Pericardium (tissue), 1 donor: ENCODE measurements around a stretch of chr17.

DNA sequence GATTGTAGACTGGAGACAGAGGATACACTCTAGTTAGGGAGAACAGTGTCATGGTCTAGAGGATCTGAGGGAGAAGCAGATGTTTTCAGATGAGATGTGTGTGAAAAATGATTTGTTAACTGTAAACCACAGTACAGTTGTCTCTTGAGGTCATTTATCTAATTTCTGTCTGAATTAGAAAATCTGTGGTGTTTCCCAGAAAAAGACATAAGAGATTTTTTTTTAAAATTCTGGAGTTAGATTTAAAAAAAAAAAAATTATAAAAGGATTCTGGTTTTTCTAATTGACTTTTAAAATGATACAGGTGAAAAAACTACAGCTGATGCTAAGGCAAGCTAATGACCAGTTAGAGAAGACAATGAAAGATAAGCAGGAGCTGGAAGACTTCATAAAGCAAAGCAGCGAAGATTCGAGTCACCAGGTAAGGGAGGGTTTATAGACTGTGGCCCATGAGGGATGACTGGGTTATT lies 54.6 kb downstream of the NUP88 start:
- RRBS = no CpG with 5 or more reads among the region's 2 CpGs

- RRBS = no CpG with 5 or more reads among the region's 11 CpGs
These were observed 160.4 kb upstream of the WSCD1 start for GRCh38 chr17:5909708-5910154.

DNA sequence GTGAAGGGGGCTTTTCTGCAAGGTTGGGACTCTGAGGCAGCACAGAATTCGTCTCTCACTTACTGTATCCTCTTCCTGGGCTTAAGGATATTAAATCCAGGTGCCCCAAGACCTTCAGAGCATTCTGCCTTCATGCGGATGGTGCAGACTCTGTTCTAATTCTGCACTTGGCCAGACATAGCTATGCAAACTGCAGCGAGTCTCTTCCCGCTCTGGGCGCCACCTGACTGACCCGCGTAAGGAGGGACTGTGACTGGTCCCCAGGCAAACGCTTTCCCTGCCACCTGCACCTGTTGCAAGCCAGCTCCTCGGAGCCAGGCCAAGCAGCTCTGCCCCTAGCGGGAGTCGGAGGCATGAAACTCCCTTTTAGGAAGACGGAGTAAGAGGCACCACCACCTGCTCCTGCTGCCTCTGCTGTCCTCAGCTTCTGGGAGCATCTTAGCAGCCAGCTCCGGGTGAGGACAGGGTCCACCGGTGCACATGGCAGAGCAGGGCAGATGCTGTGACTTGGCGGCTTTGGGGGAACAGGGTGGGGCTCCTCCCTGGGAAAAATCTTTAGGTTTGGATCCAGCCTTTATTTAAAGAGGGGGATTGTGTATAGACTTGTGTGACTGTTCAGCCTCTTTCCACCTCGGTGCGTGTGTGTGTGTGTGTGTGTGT lies 1.3 kb upstream of the WSCD1 start:
- RRBS = no CpG with 5 or more reads among the region's 17 CpGs

GRCh38 chr17:6120395-6120856 lies 50.2 kb downstream of the WSCD1 start:
- RRBS = no CpG with 5 or more reads among the region's 34 CpGs

DNA sequence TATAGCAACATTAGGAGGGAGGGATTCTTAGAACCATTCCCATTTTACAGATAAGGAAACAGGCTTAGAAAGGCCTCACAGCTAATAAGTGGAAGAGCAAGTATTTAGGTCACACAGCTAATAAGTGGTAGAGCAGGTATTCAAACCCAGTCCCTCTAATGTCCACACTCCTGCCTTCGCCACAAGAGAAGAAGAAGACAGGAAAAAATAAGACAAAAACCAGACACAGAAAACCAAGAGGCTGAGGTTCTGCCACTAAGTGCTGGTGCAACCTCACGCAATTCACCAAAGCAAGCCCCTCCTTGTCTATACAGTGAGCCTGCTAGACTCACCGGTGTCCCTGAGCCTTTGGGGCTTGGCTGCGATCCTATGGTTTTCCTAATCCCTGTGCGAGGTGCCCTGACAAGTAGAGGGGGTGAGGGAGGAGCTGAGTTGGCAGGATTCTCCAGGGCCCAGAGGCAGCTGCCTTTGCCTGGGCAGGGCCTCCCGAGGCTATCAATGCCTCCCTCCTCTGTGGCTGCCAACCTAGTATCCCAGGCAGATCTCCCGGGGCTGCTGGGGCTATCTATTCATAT lies 11.0 kb upstream of the PITPNM3 start:
- RRBS = no CpG with 5 or more reads among the region's 7 CpGs

DNA sequence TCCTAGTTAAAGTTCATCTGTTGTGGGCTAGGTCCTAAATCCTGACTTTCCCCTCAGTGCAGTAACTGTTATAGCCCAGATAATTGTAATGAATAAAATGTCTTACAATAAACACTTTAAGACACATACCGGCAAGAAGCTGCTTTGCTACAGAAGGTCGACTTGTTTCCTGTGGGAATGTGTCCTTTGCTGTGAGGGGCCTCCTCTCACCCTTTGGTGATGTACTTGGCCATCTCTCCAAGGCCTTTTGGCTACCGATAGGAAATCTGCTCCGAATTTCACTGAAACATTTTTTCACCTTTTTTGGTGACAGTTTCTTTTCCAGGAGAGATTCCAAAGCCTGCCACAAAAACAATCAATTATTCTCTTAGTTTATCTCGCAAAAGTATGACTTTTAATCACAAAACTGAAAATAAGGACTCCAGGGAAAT lies 19.8 kb downstream of the KIAA0753 start:
- RRBS = no CpG with 5 or more reads among the region's 5 CpGs

GRCh38 chr17:6635778-6636384 lies 4.6 kb downstream of the KIAA0753 start:
- RRBS = no CpG with 5 or more reads among the region's 5 CpGs

GRCh38 chr17:6642143-6642812 lies 1.4 kb downstream of the TXNDC17 start:
- RRBS = no CpG with 5 or more reads among the region's 1 CpG

DNA sequence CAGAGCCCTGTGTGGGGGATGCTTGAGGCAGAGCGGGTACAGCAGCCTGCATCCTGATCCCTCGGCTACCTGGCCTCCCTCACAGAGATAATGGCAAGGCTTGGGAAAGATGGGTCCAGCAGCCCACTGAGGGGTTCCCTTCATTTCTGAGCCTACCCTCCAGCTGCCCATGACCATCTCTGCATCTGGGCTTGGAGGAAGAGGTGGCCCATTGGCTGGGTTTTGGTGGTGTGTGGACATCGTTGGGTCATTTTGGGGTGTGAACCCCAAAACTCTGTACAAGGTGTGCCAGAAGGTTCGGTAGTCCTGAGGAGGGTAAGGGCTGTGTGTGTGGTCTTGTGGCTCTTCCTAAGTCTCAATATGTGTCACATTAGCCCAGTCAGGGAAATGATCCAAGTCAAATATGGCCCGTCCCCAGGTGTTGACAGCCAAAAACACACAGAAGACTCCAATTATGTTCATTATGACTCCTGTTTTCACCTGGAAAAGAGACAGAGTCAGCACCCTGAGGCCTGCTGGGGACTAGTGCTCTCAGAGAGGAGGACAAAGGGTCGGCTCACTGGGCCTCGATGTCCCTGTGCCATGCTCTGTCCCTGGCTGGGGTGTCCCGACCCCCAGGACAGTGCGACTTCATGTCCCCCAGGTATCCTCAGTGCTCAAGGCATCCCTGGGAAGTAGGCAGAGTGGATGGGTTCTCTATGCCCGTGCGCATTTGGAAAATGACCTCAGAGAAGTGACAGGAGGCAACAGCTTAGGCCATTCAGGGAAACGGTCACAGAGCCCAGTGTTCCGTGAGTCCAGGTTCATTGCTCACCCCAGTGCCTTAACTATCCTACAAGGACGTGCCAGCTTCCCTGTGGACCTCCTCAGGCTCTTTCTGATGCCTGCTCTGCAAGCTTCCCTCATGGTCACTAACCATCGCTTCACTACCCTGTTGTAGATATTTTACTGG lies 27.0 kb downstream of the SLC13A5 start:
- RRBS = no CpG with 5 or more reads among the region's 15 CpGs

GRCh38 chr17:6699059-6699415 lies 14.1 kb downstream of the SLC13A5 start:
- RRBS = no CpG with 5 or more reads among the region's 5 CpGs

- RRBS = 91% methylated on average over 6 of the region's 21 CpGs
These were observed 10.4 kb downstream of the SLC13A5 start for GRCh38 chr17:6702467-6703418.

GRCh38 chr17:6720653-6721295 lies 7.6 kb upstream of the SLC13A5 start:
- RRBS = no CpG with 5 or more reads among the region's 5 CpGs

DNA sequence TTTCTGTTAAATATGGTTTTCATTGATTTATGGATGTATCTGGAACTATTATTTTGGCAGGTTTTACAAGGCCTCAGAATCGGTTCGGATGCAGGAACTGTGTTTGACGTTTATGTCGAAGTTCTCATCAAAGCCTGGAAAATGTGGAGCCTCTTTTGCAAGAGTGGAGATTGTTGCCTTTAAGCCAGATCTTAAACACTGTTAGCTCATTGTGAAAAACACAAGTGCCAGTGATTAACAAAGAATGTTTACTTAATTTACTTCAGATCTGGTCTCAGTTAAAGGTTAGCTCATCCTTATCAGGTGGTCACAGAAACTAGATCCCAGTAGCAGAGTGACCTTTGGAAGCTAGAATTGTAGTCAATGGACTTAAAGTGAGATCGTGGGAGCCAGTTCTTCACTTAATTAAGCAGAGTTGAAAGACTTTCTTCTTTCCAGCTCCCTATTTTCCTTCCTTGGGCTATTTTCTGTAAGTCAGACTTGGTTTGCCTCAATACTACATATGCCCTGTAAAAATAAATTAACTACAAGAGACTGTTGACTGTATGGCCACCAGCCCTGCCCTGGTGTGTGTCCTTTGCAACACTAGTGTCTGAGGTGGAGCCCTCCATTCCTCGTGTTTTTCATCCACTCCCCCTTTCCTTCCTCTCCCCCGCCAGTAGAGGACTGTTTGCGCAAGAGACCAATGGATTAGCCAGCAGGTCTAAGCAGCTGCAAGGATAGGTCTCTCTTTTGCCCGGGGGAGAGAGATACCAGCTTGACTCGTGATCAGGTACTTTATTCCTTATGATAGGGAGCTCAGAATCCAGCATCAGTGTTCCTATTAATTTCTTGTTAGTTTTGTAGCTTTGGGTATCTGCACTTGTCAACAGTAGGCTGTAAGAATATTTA lies 20.2 kb downstream of the FBXO39 start:
- RRBS = no CpG with 5 or more reads among the region's 10 CpGs

GRCh38 chr17:6842286-6842861 lies 10.8 kb upstream of the TEKT1 start:
- RRBS = no CpG with 5 or more reads among the region's 4 CpGs

GRCh38 chr17:7013771-7014159 lies 817 bp upstream of the C17orf49 start:
- RRBS = no CpG with 5 or more reads among the region's 8 CpGs

- RRBS = no CpG with 5 or more reads among the region's 6 CpGs
These were observed 15.6 kb upstream of the CLEC10A start for GRCh38 chr17:7095548-7096115.

GRCh38 chr17:7112710-7113188 lies 1.9 kb downstream of the ASGR2 start:
- RRBS = no CpG with 5 or more reads among the region's 4 CpGs

DNA sequence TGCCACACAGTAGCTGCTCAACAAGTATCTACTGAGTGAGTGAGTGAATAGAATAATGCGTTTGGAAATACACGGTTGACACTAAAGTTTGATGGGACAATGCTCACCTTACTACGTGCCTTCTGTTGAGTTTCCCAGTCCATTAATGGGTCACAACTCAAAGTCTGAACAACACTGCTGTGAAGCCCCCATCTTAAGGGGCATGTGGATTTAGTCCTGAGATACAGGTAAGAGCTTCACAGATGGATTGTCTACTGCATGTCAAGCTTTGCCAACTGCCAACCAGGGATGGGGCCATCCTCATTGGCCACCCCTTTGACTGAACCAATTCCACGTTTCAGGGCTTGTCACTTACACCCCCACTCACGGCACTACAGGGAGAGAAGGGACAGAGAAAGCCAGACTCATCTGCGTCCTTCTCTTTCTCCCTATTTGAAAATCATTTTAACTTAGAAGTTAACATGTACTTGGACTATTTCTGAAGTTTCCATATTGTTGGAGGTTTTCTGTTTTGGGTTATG lies 1.8 kb upstream of the ASGR2 start:
- RRBS = no CpG with 5 or more reads among the region's 6 CpGs

DNA sequence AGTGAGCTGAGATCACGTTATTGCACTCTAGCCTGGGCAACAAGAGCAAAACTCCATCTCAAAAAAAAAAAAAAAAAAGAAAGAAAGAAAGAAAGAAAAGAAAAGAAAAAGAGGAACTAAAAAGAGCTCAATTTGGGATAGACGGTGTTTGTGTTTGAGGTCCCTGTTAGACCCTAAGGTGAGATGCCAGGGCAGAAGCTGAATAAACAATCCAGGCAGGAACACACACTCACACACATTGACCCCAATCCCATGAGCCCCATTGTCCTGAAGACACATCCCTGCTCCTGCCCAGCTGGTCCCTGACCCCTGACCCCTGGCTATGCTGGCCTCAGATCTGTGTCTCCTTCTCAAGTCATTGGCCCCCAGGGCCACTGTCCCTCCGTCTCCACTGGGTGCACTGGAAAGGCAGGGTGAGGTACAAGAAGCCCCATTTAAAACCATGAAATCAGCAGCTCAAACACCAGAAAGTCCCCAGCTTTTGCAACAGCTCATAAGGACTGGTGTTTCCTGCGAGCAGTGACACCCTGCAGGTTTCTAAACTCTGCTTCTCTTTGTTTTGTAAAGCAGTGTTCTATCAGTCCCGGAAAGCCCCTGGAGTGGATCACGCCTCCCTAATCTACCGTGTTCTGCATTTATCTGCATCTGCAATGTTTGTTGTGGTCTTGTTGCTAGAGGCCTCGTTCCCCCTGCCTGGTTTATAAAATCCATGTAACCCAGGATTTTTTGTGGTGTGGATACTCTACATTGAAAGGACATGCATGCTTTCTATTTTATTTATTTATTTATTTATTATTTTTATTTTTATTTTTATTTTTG lies 18.0 kb upstream of the ASGR2 start:
- RRBS = no CpG with 5 or more reads among the region's 8 CpGs

GRCh38 chr17:7311339-7312319 lies 3.5 kb downstream of the GPS2 start:
- RRBS = no CpG with 5 or more reads among the region's 15 CpGs